Iris pigment epithelial cell (primary cell): ENCODE results near the genes KIR2DL4, KIR3DL2, EPS8L1 and TNNI3.

DNA sequence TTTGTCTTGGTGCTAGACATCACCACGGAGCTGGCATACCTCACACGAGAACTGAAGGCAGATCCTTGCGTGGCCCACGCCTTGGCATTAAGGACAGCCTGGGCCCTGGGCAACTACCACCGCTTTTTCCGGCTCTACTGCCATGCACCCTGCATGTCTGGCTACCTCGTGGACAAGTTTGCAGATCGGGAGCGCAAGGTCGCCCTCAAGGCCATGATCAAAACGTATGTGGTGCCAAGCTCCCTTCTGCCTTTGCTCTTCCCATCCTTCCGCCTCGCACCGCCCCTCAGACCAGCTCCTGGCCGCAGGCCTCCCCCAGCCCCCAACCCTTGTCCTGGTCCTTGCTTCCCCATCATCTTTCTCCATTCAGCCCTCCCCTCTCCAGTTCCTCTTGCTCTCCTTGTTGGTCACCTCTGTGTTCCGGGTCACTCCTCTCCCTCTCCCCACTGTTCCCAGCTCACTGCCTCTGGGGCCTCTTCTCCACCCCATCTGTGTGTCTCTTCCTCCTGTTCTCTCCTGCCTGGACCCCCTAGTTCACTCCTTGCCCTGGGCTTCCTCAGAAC, 5.2 kb downstream of the LENG9 start:
- RRBS = no CpG with 5 or more reads among the region's 16 CpGs

DNA sequence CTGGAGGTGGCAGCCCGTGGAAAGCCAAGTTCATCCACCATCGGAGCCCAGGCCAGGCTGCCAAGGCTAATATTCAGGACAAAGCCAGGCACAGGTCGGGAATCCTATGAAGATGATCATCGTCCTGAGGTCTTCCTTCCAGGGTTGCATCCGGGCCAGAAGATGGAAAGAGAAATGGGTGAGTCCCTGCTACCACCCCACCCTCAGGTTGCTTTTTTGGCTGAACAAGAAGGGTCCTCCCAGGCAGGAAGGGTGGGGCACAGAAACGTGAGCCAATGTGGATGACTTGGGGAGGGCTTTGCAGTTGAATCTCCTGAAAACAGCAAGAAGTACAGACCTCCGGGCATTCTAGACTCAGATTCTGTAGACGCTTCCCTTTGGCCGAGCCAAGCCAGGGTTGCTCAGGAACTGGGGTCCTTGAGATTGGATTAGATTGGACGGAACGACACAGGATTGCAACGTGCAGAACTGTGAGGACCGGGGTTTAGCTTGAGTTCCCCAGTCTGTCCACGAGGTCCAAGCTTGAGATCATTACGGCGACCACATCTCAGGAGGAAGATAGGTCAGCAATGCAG, 4.5 kb upstream of the LAIR2 start:
- RRBS = no CpG with 5 or more reads among the region's 16 CpGs

- RRBS = no CpG with 5 or more reads among the region's 8 CpGs
These were observed 969 bp downstream of the LAIR2 start for GRCh38 chr19:54503528-54504072.

GRCh38 chr19:54561664-54562358, 11.8 kb upstream of the LILRA2 start:
- RRBS = no CpG with 5 or more reads among the region's 21 CpGs

GRCh38 chr19:54606718-54607445, 13.4 kb downstream of the LILRA1 start:
- RRBS = no CpG with 5 or more reads among the region's 12 CpGs

DNA sequence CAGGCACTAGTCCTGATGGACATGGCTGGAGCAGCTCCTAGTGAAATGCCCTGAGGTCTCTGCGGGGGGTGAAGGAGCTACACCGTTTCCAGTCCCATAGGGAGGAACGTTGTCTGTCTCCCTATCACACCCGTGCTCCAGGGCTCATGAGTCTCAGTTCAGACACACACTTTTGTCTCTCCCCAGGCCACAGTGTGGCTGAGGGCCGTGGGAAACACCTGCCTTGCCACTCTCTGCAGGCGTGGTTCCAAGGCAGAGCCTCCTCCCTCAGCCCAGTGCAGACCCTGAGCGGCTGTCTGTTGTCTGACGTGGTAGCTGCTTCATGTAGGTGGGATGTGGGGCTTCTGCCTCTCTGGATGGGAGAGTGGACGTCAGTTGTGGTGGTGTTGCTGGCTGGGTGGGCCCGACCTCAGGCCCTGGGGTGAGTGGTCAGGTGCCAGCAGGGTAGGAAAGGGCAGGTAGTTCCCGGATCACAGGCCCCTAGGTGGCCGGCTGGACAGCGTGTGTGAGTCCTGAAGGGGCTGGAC, 6.0 kb upstream of the LILRB1 start:
- RRBS = no CpG with 5 or more reads among the region's 13 CpGs

DNA sequence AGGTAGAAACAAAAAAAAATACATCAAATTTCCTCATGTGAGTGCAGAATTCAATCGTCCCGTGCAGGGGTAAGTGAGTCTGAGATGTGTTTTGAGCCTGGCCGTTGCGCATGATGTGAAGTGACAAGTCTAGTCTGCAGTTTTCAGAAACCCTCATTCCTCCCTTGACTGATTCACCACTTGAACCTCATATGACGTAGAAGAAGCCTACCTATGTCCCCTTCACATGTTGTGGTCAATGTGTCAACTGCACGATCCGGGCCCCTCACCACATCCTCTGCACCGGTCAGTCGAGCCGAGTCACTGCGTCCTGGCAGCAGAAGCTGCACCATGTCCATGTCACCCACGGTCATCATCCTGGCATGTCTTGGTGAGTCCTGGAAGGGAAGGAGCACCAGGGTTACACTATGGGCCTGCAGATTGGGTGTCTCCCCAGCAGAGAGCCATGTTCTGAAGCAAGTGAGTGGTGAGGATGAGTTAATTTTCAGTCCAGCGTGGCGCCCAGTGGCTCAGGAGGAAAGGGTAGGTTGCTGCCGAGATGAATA, at the start of gene KIR2DL4:
TSS of gene KIR2DL4 (plus strand) at position 289 of the 545 bp plus-strand sequence.
- RRBS = no CpG with 5 or more reads among the region's 15 CpGs

DNA sequence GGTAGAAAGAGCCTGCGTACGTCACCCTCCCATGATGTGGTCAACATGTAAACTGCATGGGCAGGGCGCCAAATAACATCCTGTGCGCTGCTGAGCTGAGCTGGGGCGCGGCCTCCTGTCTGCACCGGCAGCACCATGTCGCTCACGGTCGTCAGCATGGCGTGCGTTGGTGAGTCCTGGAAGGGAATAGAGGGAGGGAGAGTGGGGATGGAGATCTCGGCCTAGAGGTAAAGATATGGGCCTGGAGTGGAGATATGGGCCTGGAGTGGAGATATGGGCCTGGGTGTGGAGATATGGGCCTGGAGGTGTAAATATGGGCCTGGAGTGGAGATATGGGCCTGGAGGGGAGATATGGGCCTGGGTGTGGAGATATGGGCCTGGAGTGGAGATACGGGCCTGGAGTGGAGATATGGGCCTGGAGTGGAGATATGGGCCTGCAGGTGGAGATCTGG, at the start of gene KIR3DL2:
TSS of gene KIR3DL2 (plus strand) at position 103 of the 452 bp plus-strand sequence.
- RRBS = no CpG with 5 or more reads among the region's 14 CpGs

DNA sequence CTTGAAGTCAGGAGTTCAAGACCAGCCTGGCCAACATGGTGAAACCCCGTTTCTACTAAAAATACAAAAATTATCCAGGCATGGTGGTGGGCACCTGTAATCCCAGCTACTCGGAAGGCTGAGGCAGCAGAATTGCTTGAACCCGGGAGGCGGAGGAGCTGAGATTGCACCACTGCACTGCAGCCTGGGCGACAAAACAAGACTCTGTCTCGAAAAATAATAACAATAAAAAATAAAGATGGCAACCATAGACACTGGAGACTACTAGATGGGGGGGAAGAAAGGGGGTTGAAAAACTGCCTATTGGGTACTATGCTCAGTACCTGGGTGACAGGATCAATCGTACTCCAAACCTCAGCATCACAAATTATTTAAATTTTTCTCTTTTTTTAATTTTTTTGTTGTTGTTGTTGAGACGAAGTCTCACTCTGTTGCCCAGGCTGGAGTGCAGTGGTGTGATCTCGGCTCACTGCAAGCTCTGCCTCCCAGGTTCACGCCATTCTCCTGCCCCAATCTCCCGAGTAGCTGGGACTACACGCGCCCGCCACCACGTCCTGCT, 10.5 kb downstream of the FCAR start:
- RRBS = no CpG with 5 or more reads among the region's 15 CpGs

- RRBS = no CpG with 5 or more reads among the region's 12 CpGs
These were observed 24.1 kb downstream of the GP6 start for GRCh38 chr19:55013787-55014530.

GRCh38 chr19:55044713-55045345, 6.8 kb upstream of the GP6 start:
- RRBS = 95% methylated on average over 2 of the region's 29 CpGs

GRCh38 chr19:55075471-55076133, at the start of gene EPS8L1:
EPS8L1 (plus strand) TSS chr19:55075869.
- RRBS = 16% methylated on average over 4 of the region's 17 CpGs

DNA sequence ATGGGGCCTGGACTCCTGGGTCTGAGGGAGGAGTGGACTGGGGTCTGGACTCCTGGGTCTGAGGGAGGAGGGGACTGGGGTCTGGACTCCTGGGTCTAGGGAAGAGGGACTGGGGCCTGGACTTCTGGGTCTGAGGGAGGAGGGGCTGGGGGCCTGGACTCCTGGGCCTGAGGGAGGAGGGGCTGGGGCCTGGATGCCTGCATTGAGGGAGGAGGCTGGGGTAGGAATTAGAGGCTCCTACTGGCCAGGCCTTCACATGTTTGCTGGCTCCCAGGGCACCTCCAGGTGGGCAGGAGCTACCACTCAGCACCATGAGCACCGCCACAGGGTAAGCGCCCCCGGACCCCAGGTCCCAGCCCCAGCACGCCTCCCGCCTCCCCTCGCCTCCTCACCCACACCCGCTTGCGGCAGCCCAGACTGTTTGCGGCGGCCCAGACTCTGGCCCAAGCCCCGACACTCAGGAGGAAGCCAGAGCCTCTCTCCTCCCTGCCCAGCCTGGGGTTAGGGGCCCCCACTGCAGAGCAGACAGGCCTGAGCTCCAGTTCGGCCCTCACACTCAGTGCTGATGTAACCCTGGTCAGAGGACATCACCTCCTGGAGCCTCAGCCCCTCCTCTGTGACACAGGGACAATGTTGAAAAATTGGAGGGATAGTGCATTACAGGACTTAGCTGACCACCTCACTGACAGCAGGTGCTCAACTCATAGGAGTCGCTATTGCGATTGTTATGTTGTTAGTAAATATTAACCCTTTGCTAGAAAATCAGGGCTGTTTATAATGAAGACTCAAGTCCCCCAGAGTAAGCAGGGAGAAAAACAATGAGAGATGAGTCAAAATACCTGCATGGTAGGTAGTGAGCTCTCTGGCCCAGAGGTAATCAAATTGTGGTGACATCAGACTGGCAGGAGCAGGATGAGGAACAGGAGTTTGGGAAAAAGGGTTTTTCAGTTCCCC, 742 bp downstream of the EPS8L1 start:
- RRBS = no CpG with 5 or more reads among the region's 14 CpGs

GRCh38 chr19:55079836-55080533, 4.3 kb downstream of the EPS8L1 start:
- RRBS = 7% methylated on average over 8 of the region's 35 CpGs

- RRBS = 3% methylated on average over 30 of the region's 73 CpGs
These were observed 11.1 kb downstream of the EPS8L1 start for GRCh38 chr19:55086594-55087404.

GRCh38 chr19:55098600-55099286, 18.7 kb downstream of the PPP1R12C start:
- RRBS = no CpG with 5 or more reads among the region's 27 CpGs

DNA sequence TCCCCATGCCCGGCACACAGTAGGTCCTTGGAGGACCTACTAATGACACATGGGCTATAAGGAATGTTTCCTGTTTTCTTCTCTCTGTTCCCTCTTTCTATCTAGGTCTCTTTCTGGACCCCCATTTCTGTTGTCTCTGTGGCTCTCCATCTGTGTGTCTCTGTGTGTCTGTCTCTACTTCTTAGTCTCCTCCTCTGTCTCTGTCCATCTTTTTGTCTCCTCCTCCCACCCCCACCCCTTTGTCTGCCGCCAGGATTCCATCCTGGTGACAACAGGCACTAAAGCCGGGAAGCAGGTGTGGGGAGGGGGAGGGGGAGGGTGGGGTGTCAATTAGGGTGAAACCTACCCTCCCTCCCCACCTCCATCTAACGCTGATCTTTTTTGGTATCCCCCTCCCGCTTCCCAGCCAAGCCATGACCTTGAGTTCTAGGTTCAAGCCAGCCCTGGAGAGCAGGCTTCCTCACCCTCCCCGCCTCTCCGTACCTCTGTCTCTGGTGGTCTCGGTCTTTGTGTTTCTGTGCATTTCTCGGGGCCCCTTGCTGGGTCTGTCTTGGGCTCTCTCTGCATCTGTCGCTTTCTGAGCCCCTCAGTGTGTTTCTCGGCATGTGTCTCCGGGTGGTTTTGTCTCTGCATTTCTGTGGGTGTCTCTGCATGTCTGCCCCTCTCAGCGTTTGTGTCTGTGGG, 628 bp upstream of the TNNT1 start:
- RRBS = no CpG with 5 or more reads among the region's 13 CpGs

DNA sequence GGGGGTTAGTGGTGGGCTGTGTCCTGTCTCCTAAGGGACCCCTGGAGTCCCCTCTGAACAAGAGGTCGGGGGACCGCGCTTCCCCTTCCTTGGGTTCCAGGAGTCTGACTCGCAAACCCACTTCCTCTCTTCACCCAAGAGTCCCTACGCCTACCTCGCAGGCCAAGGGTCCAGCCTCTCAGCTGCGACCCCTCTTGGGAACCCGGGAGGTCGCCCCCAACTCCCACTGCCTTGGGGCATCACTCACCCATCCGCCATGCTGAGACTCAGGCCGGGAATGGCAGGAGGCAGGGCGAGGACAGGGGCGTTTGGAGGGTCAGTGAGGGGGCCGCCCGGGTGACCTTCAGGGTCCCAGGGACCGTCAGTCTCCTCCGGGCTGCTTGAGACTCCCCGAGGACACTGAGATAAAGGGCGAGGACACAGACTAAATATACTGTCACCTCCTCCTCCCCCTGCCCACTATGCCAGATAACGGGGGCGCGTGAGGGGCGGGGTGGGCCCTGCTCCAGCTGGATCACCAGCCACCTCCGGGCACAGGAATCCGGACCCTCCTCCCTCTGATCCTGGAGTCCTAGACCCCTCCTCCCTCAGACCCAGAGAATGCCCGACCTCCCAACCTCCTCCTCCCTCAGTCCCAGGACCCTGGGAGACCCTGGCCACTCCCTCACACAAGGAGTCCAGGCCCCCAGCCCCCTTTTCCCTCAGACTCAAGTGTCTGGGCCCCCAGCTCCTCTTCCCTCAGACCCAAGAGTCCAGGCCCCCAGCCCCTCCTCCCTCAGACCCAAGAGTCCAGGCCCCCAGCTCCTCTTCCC, at the start of gene TNNI3:
TSS of gene TNNI3 (minus strand) at position 401 of the 812 bp plus-strand sequence.
- RRBS = 34% methylated on average over 10 of the region's 26 CpGs

DNA sequence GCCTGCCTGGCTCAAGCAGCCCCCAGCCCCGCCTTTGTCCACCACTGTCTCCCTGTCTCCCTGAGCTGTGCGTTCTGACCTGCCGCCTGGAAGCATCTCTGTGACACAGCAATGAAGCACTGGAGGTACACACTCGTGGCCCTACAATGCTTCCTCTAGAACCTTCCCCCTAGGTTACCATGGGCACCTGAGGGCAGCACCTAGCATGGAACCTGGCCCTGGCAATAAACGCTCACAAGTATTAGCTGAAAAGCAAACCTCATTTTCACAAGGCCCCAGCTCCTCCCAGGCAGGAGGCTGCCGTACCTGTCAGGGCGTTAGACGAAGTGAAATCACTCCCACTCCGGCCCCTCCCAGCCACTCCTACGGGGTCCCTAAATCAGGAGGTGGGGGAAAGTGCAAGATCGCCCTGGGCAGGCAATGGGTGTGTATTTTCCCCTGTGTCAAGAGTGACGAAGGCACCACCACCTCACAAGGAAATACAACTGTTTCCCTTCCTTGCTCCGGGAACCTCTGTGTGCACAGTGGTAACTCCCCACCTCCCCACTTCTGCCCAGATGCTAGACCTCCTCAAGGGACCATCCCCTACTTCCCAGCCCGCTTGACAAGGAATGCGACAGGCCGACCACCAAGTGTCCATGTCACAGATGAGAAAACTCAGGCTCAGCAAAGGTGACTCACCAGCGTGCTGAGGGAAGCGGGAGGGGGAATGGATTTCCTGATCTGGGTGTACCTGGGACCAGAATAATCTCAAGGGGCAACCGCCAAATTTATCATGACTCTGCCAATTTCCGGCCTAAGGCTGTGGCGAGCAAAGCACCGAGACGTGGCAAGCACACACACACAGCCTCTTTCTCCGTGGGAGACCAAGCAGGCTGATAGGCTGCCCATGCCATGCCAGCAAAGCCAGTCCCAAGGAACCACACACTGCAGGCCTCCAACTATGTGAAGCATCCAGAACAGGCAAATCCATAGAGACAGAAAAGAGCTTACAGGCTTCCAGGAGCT, 7.4 kb downstream of the PPP6R1 start:
- RRBS = no CpG with 5 or more reads among the region's 24 CpGs

GRCh38 chr19:55322177-55323070, 2.7 kb downstream of the TMEM150B start:
- RRBS = no CpG with 5 or more reads among the region's 13 CpGs